Heart (tissue), 3 donors: ENCODE measurements around a stretch of chr17.

- RAMPAGE, long total RNA, 2 experiments: no peak in any of the 2 experiments
Measured at GRCh38 chr17:11973969-11974723, 23.1 kb downstream of the ZNF18 start.

- RAMPAGE, long total RNA, 2 experiments: no peak in any of the 2 experiments
Measured at GRCh38 chr17:11997767-11998185, 501 bp upstream of the ZNF18 start.

GRCh38 chr17:12084228-12085065 lies 63.8 kb downstream of the MAP2K4 start:
- RAMPAGE, long total RNA, 2 experiments: no peak in any of the 2 experiments

DNA sequence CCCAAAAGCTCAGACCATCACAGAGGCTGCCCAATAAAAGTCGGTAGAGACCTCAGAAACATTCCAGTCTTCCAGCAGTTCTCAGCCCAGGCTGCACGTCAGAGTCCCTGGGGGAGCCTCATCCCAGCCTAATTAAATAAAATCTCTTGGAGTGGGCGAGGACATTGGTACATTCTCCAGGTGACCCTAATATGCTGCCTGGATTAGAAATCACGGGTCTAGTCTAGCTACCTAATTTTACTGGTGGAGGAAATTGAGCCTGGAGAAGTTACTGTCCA lies 117.1 kb upstream of the MYOCD start:
- RAMPAGE, long total RNA, 2 experiments: no peak in any of the 2 experiments

- RAMPAGE, long total RNA, 2 experiments: no peak in any of the 2 experiments
Measured at GRCh38 chr17:12619406-12619964, 46.2 kb upstream of the MYOCD start.

DNA sequence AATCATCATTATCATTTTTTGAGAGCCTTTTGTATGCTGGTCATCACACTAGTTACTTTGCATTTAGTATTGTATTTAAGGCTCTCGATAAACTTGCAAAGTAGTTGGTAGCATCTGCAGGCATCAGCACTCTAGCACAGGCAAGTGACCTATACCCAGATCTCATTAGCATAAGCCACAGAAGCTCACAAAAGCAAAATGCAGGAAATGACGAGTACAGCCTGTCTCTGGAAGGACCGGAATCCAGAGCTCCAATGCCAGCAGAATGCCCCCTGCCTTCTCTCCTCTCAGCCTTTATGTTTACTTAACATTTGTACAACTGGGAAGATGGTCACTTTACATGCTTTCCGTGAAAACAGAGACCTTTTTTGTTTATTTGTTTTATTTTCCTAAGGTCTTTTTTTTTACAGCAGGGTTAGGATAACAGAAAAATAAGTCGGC lies 45.5 kb upstream of the MYOCD start:
- RAMPAGE, long total RNA, 2 experiments: no peak in any of the 2 experiments

- RAMPAGE, long total RNA, 2 experiments: no peak in any of the 2 experiments
Measured at GRCh38 chr17:12742041-12742630, 47.2 kb upstream of the ARHGAP44 start.

DNA sequence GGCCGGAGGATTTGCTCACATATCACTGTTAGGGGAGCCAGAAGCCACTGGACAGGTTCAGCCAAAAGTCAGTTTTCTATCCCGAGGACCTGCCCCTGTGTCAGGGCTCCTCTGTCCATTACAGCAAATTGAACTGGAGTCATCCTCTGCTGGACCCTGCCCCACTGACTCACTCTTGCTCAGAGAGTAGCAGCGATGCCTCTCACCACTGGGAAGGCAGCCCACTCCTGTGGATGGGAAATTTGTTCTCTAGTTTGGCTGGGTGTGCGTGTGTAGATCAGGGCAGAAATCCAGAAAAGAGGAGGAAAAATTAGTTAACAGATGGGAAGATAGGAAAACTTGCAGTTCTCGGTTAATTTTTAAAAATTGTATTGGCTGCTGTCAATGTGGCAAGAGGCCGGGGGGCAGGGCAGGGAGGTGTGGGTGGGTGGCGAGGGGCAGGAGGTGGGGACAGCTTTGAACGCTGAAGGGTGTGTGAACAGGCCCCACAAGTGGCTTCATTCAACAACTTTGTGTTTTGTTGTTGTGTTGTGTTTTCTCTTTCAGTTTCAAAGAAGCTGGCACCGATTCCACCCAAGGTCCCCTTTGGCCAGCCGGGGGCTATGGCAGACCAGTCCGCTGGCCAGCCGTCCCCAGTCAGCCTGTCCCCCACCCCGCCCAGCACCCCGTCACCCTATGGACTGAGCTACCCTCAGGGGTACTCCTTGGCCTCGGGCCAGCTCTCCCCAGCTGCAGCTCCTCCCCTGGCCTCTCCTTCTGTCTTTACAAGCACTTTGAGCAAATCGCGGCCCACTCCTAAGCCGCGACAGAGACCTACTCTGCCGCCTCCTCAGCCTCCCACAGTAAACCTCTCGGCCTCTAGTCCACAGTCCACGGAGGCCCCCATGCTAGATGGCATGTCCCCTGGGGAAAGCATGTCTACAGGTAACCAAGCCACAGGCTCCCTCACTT lies 33.6 kb downstream of the ELAC2 start:
- RAMPAGE, long total RNA, 2 experiments: no peak in any of the 2 experiments

GRCh38 chr17:12989344-12989779 lies 28.5 kb downstream of the ELAC2 start:
- RAMPAGE, long total RNA, 2 experiments: no peak in any of the 2 experiments

GRCh38 chr17:13024368-13024870 lies 6.6 kb upstream of the ELAC2 start:
- RAMPAGE, long total RNA, 2 experiments: no peak in any of the 2 experiments

DNA sequence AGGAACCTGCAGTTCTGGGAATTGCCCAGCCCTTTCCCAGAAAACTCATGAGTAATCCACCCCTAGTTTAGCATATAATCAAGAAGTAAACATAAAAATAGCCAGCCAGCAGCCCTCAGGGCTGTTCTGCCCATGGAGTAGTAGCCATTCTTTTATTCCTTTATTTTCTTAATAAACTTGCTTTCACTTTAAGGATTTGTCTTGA lies 37.5 kb upstream of the HS3ST3A1 start:
- RAMPAGE, long total RNA, 2 experiments: no peak in any of the 2 experiments

DNA sequence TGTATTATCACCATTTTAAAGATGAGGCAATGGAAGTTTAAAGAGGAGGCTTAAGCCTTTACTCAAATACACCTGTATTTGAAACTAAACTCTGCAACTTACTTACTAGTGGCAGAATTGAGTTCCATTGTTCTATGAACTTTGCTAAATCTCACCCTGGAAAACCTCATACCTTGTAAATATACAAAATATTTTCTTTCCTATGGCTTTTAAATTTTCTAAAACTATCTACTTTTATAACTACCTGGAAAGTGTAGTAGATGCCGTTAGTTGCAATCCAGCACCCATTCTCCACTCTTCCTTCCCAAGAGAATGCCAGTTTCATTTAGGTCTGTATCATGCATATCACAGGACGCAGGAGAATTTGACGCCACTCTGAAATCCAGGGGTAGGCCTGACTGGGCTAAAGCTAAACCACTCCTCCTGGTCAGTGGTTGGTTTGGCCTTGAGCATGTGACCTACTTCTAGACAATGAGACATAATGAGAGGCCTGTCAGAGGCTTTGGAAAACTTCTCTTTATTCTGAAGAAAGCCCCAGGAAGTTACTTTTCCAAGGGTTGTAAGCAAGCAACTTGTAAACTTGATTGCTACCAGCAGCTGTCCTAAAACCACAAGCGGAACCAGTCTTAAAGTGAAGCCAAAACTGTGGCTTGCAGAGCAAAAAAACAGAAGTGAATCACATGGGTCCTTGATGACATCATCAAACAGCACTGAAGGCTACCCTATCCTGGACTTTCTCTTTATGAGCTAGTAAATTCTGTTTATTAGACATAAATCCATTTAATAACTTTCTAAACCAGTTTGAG lies 138.3 kb upstream of the COX10 start:
- RAMPAGE, long total RNA, 2 experiments: no peak in any of the 2 experiments

DNA sequence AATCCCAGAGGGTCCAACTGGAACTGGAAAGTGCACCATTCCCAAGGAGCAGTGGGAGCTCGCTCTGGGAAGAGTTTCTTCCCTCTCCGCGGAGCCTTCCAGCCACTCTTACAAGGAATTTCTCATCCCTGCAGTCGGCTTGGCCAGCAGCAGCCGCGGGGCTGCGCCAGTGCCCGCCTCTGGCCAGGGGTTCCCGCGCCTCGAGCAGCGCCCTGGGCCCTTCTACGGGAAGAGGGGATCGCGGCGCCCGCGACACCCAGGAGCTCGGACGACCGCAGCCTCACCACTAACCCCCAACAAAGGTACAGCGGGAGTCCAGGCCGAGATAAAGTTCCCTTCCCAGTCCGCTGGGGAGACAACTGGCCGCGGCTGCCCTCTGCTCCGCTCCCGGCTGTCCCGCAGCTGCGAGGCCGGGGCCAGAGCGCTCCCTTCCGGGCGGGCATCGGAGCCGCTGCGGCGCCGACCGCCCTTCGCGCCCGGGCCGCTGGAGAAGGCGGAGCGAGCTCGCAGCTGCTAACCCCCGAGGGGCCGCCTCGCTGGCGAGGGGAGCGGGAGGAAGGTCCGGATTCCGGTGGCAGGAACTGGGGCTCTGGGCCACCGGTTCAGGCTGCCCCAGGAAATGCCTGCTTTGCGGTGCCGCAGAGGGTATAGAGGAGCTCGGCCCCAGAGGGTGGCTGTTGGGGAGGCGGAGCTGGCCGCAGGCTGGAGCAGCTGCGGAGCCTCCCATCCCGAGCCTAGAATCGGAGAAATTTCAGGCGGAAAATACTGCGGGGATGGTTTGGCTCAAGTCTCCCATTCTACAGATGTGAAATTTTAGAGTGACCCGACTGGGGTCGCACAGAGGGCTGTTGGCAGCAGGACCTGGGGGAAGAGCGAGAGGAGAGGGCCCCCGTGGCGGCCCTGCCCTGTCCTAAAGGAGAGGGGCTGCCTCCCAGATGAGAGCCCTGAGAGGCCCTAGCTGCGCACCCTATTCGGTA lies 3.5 kb upstream of the HS3ST3B1 start:
- RAMPAGE, long total RNA, 2 experiments: no peak in any of the 2 experiments

DNA sequence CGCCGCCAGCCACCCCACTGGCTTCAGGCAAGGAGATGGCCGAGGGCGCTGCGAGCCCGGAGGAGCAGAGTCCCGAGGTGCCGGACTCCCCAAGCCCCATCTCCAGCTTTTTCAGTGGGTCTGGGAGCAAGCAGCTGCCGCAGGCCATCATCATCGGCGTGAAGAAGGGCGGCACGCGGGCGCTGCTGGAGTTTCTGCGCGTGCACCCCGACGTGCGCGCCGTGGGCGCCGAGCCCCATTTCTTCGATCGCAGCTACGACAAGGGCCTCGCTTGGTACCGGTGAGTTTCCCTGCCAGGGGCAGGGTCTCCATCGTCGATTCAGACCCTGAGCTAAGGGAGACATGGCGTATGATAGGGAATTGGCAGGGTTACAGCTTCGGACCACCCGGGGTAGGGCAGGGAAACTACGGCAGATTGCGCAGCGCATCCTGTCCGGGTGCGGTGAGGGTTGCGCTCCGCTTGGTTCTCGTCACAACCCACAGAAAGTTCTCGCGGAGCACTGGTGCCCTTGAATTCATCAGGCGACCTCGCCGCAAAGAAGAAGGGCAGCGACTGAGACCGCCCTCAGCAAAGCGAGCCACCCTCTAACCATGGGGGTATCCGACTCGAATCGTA lies 1.0 kb downstream of the HS3ST3B1 start:
- RAMPAGE, long total RNA, 2 experiments: no peak in any of the 2 experiments

DNA sequence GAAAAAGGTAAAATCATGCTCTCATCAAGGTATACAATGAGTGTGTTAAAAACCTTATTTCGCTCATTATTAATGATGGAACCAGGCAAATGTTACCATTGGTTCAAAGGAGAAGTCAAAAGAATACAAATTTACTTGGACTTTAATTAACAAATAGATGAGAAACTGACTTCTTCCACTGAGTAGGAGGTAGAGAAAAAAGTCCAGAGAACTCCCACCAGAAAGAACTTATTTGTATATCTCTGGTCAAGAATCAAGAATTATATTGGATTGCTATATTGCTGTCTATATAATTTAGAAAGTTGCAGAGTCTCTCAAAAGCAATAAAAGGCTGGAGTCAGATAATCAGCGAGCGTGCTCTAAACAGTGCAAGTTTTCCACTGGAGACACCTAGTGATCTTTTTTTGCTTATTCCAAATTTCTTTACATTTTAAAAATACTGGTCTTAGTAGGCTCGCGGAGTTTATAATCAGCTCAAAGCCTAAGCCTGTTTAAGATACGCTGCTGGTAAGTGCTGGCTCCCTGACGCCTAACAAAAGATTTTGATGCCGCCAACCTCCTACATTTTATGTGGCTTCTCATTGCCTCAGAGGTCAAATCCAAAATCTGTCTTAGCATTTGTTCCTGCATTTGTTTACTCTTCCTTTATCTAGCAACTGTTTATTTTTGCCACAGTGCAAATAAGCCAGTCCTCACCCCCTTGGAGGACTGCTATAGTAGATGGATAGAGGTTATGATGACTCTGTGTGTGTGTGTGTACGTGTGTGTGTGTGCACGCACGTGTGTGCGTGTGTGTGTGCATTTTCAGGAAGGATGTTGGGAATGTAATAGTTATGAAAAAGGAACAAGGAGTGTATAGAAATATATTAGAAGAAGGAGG lies 24.6 kb downstream of the HS3ST3B1 start:
- RAMPAGE, long total RNA, 2 experiments: no peak in any of the 2 experiments

DNA sequence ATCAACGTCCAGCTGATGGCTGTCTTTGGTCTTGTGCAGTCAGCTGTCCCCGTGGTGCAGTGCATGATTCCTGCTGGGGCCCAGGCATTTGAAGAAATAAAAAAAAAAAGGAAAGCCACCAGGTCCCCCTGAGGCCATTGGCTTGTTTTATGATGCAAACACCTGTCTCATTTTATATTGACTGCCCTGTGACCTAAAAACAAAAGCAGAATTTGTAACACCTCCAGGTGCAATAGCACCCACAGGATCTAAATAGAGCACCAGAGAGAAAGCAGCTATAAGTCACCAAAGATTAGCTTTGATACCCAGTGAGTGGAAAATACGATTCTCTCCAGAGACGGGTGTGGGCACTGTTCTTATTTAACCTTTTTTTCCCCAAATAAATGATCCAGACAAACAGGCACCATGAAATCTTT lies 258.8 kb downstream of the HS3ST3B1 start:
- RAMPAGE, long total RNA, 2 experiments: no peak in any of the 2 experiments

GRCh38 chr17:14738043-14738538 lies 437.2 kb downstream of the HS3ST3B1 start:
- RAMPAGE, long total RNA, 2 experiments: no peak in any of the 2 experiments

DNA sequence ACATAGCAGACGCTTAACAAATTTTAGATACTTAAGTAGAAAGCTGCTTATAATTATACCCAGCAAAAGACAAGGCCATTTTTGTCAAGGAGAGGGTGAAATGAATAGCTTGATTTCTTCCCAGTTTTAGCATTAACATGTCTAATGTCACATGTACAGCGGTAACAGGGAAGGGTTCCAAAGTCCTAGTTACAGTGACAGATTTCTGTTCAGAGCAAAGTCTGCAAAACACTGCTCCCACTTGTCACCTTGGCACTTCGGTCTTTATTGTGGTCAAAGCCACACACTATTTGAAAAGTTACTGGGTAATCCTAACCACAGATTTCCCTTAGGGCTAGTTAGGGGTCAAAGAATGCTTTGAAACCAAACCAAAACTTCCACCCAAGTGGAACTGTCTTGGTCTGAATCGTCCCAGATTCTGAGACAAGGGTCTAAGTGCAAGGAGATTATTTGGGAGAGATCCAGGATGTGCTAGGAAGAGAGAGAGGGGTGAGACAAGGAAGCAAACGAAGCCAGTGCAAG lies 455.6 kb downstream of the HS3ST3B1 start:
- RAMPAGE, long total RNA, 2 experiments: no peak in any of the 2 experiments

GRCh38 chr17:15249521-15249876 lies 15.6 kb downstream of the PMP22 start:
- RAMPAGE, long total RNA, 2 experiments: no peak in any of the 2 experiments

GRCh38 chr17:15262384-15263036 lies 2.6 kb downstream of the PMP22 start:
- RAMPAGE, long total RNA, 2 experiments: start-site peak on the minus strand in 2 of 2 experiments, at chr17:15262484-15262605 at its widest, 122 to 952 reads per replicate